ENCODE measurements around the genes EYA4, TCF21, TBPL1, ALDH8A1, AHI1 and PDE7B.

DNA sequence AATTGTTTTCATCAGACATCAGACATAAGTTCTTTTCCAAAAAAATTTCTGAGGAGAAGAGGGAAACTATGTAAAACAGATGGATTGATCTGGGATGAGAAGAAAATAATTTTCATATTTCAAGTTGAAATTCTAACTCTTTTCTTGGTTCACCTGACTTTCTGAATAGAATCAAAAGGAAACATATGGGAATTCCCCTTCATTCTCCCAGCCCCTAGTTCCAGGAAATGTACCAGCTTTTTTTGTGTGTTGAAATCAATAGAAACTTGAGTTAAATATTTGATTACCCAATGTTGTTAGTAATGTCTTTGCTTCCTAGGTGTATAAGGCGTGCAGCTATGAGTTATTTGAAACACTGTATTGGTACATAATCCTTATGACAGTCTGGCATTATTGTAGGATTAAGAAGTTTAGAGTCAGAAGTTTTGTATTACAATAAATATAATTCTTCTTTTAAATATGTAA, 21.5 kb downstream of the VNN2 start:
- RRBS = no CpG with 5 or more reads among the region's 1 CpG

DNA sequence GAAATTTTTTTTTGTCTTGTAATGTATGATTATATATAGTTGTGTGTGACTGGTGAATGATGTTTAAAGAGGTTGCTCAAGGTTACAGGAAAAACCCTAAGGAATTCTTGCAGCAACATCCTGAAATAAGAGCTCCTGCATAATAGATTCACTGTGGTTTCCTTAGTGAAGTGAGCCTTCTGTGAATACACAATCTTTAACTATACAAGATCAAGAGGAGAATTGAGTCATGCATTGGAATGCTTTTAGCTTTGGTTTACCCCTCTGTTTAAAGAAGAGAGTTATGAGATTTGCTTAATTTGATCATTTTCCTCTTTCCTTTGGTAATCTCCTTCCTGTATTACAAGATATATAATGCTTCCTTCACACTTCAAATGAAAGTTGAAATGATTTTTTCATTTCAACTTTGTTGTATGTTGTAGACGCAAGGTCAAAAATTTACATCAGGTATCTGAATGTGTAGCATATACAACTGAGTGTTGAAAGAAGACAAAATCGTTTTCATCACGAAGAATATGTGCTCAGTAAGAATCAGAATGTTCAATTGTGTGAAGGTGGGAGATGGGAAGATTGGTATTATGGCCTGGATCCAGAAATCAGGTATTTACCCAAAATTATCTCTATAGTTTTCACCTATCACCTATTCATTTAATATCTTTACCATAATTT, 141.4 kb upstream of the EYA4 start:
- RRBS = no CpG with 5 or more reads among the region's 3 CpGs

DNA sequence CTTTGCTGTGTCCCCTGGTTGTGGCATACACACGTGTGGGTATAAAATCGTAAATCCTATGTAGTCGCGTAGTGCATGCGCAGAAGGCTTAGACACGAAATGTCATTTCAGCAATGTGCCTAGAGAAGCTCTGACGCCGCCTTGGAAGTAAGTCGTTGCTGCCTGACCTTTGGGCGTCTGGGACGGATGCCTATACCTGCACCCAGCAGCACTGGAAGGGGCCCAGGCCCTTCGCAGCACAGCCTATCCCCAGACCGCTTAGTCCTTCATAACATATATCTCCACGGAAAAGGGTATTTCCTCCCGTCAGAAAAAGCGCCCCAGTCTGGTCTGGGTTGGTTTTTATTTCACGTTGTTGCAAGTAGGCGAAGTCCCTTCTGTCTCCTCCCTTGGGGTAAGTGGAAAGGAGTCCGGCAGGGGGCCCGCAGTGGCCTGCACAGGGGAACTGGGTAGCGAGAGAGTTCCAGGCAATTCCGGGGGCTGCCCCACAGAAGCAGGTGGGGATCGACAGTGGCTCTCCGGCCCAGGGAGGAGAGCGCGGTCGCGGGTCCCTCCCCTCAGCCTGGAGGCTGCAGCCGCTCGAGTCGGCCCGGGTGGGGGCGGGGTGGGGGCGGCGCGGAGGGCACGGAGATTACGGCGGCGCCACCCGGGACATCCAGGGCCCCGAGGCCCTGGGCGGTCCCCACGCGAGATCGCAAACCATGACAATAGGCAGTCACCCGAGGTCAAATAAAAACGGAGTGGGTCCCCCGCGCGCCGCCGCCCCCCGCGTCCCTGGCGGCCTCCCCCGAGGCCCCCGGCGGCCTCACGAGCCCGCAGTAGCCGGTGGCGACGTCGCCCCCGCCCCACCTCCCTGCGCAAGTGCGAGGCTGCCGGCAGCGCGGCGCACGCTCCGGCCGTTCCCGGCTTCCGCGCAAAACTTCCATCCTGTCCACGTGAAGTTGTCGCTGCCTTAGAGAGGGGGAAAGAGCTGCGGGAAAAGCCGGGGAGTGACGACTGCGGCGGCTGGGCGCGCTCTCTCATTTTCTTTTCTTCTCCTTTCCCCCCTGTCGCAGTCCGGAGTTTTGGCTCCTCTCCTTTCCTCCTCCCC, at the start of gene EYA4:
EYA4 (plus strand) TSS at position 914 of the 1,090 bp plus-strand sequence.
- RRBS = 4% methylated on average over 41 of the region's 89 CpGs

GRCh38 chr6:133757274-133757575, 131.7 kb upstream of the TCF21 start:
- RRBS = no CpG with 5 or more reads among the region's 2 CpGs

DNA sequence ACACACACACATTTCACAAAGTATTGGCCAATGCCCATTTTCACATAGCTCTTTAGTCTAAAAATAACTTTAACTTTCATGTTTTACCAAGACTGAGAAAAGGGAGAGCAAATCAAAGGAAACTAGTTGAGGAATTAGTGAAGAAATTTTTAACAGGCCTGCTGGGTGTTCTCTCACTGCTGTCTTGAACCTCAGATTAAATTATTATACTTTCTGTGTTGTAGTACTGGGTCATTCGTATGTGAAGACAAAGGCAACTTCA, 1.7 kb upstream of the TCF21 start:
- RRBS = no CpG with 5 or more reads among the region's 1 CpG

- RRBS = 49% methylated on average over 2 of the region's 33 CpGs
Observed at GRCh38 chr6:133888681-133889623, at the start of gene TCF21. Gene TCF21, plus strand, starts transcription at chr6:133889113.

DNA sequence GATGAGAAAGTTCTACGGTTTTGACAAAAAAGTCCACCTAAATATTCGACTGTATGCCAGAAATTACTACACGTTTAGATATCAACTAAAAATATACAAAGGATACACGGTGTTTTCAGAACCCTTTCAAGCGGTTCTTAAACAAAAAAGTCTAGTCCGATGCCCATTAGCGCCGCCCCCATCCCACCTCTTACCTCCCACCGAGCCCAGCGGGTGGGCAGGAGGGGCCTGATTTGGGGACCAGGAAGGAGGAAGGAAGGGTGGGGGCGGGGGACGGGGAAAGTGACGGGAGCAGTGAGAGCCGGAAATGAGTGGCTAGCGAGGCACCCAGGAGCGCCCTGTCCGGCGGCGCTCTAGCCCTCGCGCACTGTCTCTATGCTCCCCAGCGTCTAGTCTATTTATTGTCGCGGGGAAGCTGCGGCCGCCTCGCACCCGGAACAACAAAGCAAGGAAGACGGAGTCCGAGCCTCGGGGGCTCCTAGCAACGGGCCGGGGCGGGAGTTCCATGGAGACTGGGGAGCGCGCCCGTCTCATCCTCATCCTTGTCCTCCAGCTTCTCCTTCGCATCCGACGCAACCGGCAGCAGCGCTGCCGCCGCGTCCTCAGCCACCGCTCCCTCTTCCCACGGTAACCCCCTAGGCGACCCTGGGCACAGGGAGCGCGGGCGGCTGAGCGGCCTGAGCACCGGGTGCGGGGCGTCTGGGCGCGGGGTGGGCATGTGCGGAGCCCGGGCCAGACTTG, at the start of gene TBPL1:
TBPL1 (plus strand) TSS at position 426 of the 741 bp plus-strand sequence.
- RRBS = 2% methylated on average over 39 of the region's 59 CpGs

DNA sequence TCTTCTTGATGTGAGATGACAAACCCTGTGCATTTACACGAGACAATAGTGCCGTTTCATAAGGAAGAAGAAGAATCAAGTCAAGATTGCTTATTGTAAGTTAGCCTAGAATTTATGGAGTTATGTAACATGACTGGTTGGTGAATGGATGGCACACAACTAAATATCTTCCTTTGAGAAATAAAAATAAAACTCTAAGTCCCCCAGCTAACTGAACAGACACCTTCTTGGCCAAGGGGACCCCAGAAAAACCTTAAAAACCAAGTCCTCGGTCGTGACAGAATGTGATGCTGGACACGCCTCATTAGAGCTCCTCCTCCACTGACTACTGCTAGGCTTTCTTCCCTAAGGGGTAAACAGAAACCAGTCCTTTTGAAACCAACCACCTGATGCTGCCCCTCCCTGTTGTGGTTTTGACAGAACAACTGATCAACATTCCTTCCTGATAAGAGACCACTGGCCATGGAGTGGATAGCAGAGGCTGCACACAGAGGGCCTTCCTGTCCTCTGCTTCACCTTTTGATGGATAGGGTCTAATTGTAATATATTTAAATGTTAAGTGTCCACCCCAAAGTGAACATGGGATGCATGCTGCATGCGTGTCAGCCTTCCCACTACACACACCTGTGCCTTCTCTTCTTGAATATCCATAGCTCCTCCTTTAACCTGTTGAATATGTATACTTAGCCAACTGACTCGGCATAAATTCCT, 27.7 kb upstream of the SLC2A12 start:
- RRBS = no CpG with 5 or more reads among the region's 7 CpGs

DNA sequence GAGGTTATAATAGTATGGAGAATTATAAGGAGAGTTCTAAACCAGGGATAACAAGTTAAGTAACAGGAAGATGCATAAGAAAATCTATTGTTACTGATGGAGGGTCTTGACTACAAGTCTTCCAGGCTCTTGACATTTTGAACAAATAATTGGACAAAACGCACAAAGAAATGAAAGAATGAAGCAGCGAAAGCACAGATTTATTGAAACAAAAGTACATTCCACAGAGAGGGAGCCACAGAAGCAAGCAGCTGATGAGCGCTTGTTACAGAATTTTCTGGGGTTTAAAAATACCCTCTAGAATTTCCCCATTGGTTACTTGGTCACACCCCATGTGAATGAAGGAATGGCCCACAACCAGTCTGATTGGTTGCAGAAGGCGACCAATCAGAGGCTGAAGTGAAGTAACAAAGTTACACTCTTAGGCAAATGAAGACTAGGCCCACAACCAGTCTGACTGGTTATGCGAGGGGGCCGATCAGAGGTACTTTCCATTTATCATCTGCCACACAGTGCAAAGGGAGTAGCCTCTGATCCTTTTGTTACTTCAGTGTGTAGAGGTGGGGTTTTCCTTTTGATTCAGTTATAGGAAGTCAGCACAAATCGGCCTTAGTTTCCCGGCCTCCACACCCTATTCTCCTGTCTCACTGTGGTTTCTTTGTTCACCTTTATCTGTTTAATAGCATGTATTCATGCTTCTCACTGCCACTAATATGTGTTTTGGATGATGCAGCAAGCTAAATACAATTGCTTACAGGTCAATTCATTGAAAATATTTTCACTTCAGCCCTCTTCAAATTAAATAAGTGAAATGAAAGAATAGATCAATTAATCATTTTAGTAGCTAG, 61.1 kb upstream of the SGK1 start:
- RRBS = no CpG with 5 or more reads among the region's 8 CpGs

DNA sequence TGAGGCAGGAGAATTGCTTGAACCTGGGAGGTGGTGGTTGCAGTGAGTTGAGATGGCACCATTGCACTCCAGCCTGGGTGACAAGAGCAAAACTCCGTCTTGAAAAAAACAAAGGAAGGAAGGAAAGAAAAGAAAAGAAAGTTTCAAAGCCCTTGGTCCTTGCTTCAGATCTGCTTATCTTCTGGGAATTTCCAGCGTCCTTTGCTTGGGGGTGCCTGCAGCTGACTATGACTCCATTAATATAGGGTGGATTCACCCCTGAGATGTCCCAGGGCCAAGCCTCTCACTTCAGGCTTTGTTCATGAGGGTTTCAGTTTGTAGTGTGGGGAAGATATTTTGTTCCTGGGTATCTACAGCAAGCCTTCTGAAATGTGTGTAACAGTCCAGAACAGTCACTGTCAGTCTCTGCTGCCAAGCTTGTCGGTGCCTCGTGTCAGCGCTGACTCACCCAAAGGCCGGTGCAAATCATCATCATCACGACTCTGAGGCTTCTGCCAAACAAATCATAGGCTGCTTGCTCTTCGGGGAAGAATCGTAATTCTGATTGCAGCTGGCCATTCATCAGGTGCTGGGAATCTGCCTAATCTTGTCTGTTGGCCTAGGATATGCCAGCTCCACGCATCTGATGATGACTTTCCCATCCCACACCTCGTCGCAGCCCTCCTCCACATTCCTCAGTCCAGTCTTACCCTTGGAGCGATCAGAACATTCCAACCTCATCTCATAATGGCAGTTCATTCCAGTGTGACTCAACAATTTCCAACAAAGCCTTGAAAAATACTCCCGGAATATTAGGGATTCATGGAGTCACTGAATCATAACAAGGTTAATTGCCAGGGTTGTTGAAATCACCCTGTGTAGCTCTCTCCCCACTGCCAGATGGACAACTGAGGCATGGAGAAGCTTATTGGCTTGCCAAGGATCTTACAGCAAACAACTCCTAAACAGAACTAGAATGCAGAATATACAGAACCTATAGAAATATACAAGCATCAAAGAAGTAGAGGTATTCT, 41.0 kb downstream of the ALDH8A1 start:
- RRBS = no CpG with 5 or more reads among the region's 14 CpGs

- RRBS = no CpG with 5 or more reads among the region's 6 CpGs
Observed at GRCh38 chr6:134949966-134950540, at the start of gene ALDH8A1. Gene ALDH8A1, minus strand, starts transcription at chr6:134950101.

DNA sequence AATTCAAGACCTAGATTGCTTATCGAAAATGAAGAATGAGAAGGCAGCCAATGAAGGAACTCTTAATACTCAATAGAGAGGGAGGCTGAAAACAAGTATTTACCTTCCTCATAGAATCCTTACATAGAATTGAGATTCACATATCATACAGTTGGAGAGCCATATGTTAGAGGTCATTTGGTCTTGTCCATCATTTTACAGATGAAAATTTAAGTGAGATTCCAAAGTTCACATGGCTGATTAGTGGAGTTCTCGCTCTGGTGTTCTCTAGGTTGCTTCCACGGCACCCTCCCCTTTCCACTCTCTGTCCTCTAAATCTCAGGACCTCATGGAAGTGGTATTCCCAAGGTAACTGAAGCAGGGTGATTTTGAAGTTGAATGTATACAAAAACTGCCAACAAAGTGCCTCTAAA, 39.5 kb downstream of the HBS1L start:
- RRBS = no CpG with 5 or more reads among the region's 3 CpGs

DNA sequence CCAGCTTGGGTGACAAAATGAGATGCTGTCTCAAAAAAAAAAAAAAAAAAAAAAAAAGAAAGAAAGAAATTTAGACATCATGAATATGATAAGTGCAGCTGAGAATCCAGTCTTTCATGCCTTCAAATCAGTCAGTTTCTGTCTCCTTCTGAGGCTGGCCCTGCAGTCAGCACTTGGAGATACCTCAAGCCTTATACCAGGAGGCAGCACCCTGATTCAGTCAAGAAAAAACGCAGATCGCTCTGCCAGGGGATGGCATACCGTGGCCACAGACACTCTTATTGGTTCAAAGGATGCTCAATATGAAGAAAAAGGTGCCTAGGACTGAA, 17.9 kb upstream of the MYB start:
- RRBS = no CpG with 5 or more reads among the region's 3 CpGs

DNA sequence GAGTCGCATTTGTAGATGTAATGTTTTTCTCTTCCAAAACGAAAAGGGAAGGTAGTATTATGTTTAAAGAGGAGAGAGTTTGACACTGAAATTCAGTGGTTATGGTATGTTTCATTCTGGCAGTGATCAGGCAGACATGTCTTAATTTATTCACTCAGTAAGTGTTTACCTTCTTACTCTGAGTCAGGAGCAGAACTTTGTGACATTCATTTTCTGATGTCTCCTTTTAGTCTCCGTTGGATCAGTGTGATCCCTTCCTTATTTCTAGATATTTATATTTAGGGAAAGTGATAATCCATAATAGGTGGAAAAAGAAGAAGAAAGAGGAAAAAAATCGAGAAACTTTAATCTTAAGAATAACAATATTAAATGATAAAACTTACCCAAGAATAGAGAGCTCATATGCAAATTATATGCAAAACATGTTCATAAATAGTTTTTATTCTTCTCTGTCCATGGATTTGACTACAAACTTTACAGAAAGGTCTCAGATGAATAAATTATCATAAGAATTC, 11.9 kb downstream of the MYB start:
- RRBS = no CpG with 5 or more reads among the region's 4 CpGs

GRCh38 chr6:135211059-135212218, 30.3 kb downstream of the MYB start:
- RRBS = no CpG with 5 or more reads among the region's 12 CpGs

DNA sequence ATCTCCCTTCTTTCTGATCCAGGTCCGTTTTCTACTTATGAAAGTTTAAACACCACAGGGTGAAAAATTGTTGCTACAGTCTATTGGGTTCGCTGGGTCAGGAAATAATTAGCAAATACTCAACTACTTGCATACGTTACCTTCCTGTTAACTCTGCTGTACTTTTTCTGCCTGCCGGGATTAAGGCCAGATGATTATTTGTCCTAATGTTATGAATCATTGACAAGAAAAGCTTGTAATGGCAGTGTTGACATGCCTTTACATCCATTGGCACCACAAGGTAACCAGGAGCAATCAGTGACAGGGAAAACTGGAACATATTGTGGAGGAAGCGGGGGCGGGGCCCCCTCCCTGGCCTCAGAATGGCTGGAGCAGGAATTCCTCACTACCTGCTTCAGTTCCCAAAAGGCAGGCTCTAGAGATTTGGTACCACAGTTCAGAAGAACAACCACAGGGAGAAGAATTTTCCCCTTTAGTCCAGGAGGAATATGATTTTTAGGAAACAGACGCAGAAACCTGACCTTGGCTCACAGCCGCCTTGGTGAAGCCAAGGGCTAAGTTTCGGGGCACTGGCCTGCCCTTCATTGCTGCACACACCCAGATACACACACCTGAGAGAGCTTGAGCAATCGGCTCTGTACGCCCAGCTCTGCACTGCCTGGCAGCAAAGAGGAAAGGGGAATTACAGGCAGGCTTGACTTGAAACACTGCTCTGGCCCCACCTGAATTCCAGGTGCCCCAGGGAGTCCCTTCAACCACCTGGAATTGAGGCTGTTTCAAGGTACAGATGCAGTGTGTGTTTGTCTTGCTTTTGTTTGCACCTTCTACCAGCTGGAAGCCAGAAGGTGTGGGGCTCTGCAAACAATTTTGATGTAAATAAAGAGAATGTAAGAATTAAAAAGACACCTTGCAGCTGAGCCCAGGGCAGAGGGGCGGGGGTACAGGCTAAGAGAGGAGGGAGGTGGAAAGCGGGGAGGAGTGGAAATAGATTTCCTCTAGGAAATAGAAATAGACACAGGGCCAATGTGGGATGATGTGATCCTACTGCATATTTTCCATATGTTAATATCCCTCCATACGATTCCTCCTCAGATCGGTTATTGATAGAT, 89.8 kb downstream of the MYB start:
- RRBS = no CpG with 5 or more reads among the region's 15 CpGs

DNA sequence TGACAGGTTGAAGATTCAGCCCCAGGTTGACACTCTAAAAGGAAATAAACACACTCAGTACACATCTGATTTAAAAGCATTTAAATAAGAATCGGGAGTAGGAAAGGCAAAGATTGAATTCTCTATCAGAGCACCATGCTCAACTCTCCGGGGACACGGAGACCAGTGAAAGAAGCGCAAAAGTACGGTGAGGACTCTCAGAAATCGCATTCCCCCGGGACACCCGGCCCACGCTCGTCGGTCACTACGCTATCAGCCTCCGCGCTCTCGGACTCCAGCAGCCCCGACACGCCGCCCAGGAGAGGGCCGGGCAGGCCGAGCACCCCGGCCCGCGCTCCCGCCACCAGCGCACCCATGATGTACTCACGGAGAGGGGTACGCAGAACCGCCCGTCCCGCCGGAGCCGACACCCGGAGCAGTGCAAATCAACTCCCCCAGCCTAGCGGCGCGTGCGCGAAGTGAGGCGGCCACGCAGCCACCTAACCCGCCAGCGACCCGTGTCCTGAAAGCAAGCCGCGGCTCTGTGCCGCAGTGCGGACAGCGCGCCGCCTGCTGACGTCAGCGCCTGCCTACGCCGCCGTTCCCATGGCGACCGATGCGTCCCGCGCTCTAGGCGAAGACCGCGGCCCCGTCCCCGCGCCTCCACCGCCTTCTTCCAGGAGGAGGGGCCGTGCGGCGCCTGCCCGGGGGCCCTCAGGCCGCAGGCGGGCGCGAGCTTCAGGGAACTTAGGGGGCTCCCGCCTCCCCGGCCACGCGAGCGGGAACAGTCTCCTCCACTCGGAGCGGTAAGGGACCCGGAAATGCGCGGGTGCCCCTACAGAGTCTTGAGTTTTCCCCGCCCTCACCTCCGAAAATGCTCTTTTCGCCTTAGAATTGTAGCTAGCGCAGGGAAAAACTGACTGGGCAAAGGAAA, at the start of gene AHI1:
AHI1 (minus strand) TSS at position 525 of the 913 bp plus-strand sequence.
- RRBS = 2% methylated on average over 39 of the region's 89 CpGs

DNA sequence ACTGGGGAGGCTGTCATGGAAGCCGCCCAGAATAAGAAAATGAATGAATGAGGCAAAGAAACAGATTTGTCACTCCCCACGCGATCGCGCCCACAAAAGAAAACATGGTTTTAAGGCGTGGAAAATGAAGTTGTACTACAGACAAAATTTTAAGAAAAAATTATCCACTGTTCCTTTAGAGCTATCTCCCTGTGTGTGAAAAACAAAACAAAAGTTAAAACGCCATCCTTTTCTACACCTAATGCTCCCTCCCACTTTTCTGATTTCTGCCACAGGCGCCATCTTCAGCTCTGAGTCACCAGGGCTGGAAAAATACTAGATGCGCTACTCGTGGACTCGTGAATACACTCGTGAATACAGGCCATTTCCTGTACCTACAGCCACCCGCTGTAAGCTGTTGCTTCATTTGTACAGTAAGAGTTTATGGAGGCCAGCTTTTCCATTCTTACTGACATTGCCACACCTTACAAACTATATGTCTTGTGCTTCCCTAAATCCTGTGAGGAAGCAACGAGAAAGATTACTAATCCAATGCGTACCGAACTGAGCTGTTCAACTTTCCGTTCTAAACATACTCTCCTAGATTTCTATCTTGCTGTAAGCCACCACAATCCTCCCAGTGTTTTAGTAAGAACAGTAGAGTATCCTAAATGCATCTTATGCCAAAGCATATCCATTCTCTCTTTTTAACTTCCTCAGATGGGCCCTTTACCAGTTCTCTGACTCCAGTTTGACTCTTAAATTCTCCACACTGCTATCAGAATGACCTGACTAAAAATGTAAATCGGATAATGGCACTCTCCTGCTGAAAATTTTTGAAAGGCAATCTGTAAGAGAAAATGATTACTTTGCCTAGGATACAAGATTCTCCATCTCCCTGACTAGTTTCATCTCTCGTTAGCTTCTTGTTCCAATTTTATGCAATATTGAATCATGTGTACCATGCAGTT, 864 bp upstream of the AHI1 start:
- RRBS = no CpG with 5 or more reads among the region's 19 CpGs

DNA sequence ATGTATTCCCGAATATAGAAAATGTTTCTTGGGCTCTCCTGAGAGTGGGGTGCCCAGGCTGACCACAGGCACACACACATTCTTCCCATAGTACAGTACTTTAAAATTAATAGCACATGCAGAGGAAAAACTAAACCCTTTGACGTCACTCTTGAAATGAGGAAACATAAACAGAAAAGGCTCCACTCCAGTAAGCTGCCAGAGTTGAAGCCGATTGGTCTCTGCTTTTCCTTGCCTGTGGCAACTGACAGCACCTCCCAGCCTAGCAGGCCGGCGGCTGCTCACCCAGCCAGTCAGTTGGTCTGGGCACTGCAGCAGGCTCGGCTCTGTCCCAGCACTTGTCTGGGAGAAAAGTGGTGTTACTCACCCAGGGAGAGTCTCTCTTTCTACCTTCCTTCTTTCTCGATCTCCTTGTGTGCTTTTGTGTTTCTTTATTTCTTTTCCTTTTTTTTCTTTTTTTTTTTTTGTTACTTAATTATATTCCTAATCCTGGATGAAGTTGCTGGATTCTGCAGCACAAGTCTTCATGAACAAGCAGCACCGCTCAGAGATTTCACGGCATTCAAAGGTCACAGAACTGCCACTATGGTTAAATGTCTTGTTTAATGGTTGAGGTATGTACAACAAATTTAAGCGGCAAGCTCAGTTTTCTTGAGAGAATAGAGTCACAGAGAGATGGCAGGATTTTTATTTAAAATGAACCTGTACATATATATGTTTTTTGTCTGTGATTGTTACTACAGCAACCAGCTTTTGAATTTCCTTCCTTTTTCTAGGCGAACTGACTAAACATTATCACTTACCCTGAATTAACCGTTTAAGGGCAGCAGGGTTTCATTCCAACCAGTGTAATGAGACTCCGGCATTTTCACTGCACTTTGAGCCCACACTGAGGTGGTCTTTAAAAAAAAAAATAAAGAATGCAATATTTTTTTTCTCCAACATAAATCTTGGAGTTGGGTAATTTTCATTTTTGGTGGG, at the start of gene PDE7B:
PDE7B (plus strand) TSS at position 296 of the 981 bp plus-strand sequence.
- RRBS = no CpG with 5 or more reads among the region's 13 CpGs

DNA sequence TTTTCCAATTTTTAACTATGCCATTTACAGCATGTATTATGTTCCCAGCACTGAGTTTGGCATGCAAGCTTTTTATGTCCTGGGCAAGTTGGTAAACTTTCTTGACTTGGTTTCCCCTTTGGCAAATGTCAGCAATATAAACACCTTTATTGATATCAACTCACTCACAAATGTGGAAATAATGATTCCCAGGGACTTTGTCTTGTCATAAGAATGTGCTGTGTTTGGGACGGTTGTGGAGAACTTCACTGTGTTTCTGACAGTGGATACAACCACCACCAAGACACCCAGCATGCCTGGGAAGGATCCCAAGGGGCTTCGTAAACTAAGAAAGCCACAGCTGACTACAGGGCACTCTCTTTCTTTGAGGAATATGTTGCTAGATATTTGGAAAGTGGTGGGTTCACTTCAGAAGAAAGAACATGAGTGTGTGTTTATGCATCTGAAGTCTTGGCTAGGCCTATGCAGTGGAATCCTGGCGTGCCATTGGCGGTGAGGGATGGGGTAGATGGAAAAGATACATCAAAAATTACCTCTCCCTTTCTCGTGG, 187.5 kb downstream of the PDE7B start:
- RRBS = no CpG with 5 or more reads among the region's 5 CpGs